NB4 (cell line): ENCODE measurements around a stretch of chr1.

DNA sequence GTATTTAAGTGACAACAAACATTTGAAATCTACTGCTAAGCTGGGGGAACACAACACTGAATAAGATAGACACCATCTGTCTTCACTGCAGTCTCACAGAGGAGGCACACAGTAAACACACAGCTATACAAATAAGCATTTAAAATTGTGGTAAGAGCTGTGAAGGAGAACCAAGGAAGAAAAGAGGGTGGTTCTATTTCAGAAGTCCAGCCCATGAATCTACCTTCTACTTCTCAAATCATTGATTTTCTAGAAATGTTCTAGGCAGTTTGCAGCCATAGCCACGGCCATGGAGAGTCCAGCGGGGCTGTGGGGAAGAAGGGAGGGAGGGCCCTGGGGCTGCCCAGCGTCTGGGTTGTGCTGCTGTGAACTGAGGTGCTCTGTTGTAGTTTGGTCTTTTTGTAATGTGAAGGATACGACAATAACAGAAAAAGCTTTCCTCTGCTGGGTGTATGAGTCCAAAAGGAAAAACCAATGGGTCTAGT lies 28.2 kb downstream of the PRDM2 start:
- RRBS, result no CpG with 5 or more reads among the region's 4 CpGs

GRCh38 chr1:13772971-13773406 lies 73.0 kb downstream of the PRDM2 start:
- RRBS, result no CpG with 5 or more reads among the region's 1 CpG

GRCh38 chr1:14089719-14090174 lies 389.8 kb downstream of the PRDM2 start:
- RRBS, result no CpG with 5 or more reads among the region's 2 CpGs

- RRBS, result no CpG with 5 or more reads among the region's 8 CpGs
Measured at GRCh38 chr1:14680419-14681046, 82.0 kb downstream of the KAZN start.

DNA sequence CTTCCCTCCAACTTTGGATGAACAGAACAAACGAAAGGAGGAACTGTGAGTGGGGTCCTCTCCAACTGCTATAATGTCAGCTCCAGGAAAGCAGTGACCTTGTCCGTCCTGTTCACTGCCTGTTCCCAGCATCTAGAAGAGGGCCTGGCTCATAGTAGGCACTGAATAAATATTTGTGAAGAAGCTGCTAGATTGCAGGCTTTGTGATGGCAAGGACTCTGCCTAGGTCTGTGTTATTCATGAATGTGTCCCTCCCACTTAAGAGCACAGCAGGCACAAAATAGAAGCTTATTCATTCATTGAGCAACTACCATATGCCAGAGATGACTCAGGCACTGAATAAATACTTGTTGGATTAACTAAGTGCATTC lies 143.6 kb downstream of the KAZN start:
- RRBS, result no CpG with 5 or more reads among the region's 2 CpGs

DNA sequence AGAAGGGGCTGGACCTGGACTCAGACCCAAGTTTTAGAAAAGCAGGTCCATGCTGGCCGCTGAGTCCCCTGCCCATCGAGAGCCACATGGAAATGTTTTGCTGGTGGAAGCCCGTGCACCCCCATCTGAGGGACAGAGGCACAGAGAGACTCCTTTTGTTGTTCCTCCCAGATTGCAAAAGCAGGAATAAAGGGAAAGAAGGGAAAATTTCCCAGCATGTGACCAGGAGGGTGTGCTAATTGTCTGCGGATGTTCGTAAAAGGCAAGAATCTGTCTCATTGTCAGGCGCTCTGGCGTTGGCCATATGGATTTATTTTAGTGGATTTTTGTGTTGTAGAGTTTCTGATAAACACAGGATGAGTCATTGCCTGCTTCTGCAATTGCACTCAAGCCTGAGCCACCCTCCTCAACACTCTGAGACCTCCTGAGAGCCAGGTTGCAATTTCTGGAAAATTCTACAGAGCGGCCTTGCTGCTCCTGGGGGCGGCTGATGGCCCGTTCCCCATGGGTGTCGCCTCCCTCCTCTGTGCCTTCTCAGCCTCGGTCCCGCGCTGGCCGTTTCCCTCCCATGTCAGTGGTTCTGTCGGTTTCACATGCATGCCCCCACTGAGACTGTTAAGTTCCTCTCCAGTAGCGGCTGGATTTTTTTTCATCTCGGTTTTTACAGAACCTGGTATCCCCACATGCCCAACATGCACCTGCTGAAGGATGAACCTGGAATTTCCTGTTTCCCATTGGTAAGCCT lies 227.7 kb downstream of the KAZN start:
- RRBS, result no CpG with 5 or more reads among the region's 18 CpGs

GRCh38 chr1:15189756-15190535 lies 36.4 kb downstream of the TMEM51 start:
- RRBS, result no CpG with 5 or more reads among the region's 9 CpGs

DNA sequence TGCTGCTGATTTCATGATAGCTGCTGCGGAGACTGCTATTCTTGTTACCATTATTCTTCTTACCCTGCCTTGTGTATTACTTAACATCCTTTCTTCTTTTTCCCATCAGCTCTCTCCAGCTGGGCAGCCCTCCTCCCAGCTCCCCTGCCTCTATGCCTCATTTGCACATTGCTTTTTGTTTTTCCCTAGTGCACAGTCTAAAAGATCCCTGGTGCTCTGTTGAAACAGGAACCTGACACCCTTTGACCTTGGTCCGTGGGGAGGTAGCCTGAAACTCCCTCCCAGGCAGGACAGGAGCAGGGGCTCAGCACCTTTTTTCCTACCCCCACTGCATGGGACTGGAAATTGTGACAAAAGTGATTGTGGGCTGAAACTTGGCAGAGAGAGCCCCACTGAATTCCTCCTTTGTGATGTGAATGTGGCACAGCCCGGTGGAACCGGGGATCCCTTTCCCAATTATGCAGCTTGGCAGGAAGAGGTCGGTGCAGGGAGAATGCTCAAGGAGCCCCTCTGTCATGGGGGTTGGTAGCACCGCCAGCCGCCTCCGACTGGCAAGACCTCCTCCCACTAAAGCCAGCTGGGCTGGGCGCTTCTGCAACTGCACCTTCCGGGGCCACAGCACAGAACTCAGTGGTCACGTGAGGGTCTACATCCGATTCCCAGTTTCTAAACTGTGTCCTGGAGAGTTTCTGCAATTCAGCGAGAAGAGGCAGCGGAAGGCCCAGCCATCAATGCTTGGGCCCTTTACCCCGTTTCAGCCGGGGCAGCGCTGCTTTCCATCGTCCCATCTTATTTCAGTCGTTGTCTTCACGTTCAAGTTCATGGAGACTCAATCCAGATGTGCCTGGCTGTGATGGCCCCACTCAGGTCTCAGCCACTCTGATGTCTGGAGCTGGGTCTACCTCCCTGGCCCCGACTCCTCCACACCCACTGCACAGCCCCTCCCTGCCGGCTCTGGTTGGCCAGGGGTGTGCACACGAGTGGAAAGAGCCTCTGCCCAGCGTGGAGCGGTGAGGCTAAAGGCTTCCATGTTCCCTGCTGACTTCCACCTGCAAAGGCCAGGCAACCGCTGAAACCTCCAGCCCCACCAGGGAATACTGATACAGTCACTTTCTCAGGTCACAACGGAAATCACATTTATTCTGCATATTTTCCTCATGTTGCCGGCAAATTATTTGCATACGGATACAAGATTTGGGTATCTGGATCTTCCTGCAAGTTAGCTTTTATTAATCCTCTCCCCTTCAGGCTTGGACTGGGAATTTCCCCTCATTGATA lies 39.9 kb upstream of the FHAD1 start:
- RRBS, result no CpG with 5 or more reads among the region's 29 CpGs

GRCh38 chr1:15352422-15353008 lies 57.2 kb upstream of the EFHD2 start:
- RRBS, result no CpG with 5 or more reads among the region's 10 CpGs

DNA sequence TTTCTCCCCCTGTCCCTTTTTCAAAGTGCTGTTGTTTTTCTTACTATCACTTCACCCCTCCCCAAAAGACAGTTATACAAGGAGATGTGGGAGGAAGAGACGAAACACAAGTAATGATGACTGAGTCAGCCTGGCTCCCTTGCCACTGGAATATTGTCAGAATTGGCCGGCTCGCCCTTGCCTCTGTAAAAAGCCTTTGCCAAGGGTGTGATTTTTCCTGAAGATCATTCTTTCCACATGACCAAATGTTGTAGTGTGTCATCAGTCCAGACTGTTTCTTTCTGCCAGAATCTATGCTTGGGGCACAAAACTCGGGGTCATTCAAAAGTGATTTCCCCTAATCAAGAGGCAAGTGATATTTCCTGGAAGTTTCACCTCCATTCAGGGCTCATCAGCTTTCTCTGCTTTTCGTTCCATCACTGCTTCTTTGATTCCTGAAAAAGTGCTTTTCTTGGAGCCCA lies 2.5 kb upstream of the EFHD2 start:
- RRBS, result no CpG with 5 or more reads among the region's 5 CpGs

- RRBS, result no CpG with 5 or more reads among the region's 14 CpGs
Measured at GRCh38 chr1:15431393-15432197, 6.6 kb upstream of the CTRC start.

DNA sequence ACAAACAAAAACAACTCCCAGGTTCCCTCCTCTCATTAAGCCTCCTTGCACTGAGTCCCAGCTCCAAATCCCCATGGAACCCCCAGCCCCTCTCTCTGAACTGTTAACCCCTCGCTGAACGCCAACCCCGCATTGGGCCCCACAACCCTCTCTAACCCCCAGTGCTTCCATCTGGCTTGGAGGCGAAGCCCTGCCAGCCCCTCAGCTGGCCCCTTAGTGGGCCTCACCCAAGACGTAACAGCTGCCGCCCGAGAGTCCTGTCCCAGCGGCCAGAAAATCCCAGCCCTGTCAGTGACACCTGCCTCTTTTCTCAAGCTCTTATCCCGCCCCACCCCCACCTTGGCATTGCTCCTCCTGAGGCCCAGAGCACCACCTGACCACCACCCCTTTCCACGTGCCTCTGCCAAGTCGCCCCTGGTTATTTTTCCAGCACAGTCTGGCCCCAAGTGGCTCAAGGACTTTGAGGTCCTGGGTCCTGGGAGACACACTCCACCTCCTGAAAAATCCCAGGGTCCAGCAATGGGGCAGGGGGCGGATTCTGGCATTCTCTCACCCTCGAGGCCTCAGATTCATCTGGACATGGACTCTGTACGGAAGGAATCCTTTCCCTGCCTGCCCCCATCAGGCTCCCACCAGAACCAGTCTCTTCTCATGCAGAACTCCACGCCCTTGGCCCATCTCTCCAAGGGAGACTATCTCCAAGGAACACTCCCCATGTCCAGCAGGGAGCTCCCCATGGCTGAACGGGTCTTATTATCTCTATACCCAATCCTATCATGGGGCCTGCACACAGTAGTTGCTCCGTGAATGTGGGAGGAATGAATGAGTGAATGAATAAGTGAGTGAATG lies 5.8 kb upstream of the CTRC start:
- RRBS, result no CpG with 5 or more reads among the region's 17 CpGs

- RRBS, result no CpG with 5 or more reads among the region's 10 CpGs
Measured at GRCh38 chr1:15493804-15494386, 18.0 kb downstream of the CELA2B start.

GRCh38 chr1:15506806-15507372 lies 17.1 kb downstream of the CASP9 start:
- RRBS, result 95% methylated on average over 7 of the region's 19 CpGs

GRCh38 chr1:15577554-15578109 lies 7.2 kb downstream of the AGMAT start:
- RRBS, result no CpG with 5 or more reads among the region's 6 CpGs

DNA sequence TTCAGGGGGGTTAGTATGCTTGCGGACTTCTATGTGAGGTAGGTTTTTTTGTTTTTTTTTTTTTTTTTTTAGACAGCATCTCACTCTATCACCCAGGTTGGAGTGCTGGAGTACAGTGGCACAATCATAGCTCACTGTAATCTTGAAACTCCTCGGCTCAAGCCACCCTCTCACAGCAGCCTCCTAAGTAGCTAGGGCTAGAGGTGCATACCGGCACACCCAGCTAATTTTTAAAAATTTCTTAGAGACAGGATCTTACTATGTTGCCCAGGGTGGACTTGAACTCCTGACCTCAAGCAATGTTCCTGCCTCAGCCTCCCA lies 6.5 kb upstream of the PLEKHM2 start:
- RRBS, result no CpG with 5 or more reads among the region's 3 CpGs

DNA sequence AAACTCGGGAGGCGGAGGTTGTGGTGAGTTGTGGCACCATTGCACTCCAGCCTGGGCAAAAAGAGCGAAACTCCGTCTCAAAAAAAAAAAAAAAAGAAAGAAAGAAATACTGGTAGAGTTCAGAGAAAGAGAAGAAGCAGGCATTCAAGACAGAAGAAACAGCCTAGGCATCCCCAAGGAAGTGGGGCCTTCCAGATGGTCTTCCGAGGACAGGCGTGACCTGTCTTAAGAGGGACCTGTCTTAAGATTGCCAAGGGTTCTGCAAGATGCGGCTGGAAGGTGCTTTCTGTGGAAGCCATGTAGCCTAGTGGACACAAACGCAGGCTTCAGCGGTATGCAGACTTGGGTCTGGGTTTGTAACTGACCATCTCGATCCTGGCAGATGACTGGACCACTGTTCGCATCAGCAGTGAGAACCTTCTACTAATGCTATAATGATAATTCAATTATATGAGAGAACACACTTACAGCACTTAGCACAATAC lies 5.1 kb downstream of the PLEKHM2 start:
- RRBS, result no CpG with 5 or more reads among the region's 11 CpGs

- RRBS, result no CpG with 5 or more reads among the region's 11 CpGs
Measured at GRCh38 chr1:15691427-15691968, 7.4 kb downstream of the PLEKHM2 start.

GRCh38 chr1:15717342-15718204 lies 18.5 kb upstream of the SLC25A34 start:
- RRBS, result no CpG with 5 or more reads among the region's 12 CpGs

- RRBS, result no CpG with 5 or more reads among the region's 9 CpGs
Measured at GRCh38 chr1:15719633-15720194, 16.3 kb upstream of the SLC25A34 start.